ENCODE results near the genes GAD1 and DYNC1I2.

DNA sequence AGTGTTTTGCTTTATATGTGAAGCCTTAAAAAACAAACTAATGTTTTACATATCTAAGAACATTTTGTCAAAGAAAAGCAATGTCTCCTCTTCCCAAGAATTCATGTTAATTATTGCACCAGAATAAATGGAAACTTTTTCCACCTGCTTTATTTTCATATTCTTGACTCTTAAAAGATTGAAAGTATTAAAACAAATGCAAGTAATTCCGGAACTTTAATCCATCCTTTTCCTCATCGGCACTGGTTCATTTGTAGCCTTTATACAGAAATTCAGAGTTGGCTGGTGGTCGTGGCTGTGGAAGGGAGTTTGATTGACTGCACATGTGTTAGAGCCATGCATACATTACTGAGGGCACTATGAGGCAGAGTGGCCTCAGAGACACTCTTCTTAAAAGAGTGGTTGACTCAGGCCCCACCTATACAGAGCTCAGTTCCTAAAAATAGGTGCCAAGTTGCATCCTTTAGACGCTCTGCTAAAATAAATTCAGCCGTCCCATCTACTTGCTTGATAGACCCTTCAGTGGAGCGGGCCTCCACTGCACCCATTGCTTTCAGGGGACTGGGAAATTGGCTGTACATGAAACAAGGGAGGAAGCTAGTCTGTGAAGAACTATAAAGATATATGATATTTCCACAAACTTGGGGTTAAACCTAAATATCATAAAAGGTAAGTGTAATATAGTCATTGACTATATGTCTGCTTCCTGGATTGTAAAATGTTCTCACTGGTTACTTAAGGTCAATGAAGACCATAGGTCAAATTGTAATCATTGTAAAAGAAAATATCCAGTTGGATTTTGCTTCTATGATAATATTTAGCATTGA, 105.7 kb upstream of the B3GALT1 start:
- PRO-cap, 2 experiments: peak in 2 of 2 experiments; most common plus-strand start position 511 of the sequence (in 2)

GRCh38 chr2:167289923-167290233, 2.9 kb upstream of the B3GALT1 start:
- PRO-cap, 2 experiments: no peak in any of the 2 experiments

- PRO-cap, 2 experiments: no peak in any of the 2 experiments
Observed at GRCh38 chr2:167969756-167970286, 277.6 kb downstream of the STK39 start.

- PRO-cap, 2 experiments: no peak in any of the 2 experiments
Observed at GRCh38 chr2:168083874-168084369, 163.5 kb downstream of the STK39 start.

DNA sequence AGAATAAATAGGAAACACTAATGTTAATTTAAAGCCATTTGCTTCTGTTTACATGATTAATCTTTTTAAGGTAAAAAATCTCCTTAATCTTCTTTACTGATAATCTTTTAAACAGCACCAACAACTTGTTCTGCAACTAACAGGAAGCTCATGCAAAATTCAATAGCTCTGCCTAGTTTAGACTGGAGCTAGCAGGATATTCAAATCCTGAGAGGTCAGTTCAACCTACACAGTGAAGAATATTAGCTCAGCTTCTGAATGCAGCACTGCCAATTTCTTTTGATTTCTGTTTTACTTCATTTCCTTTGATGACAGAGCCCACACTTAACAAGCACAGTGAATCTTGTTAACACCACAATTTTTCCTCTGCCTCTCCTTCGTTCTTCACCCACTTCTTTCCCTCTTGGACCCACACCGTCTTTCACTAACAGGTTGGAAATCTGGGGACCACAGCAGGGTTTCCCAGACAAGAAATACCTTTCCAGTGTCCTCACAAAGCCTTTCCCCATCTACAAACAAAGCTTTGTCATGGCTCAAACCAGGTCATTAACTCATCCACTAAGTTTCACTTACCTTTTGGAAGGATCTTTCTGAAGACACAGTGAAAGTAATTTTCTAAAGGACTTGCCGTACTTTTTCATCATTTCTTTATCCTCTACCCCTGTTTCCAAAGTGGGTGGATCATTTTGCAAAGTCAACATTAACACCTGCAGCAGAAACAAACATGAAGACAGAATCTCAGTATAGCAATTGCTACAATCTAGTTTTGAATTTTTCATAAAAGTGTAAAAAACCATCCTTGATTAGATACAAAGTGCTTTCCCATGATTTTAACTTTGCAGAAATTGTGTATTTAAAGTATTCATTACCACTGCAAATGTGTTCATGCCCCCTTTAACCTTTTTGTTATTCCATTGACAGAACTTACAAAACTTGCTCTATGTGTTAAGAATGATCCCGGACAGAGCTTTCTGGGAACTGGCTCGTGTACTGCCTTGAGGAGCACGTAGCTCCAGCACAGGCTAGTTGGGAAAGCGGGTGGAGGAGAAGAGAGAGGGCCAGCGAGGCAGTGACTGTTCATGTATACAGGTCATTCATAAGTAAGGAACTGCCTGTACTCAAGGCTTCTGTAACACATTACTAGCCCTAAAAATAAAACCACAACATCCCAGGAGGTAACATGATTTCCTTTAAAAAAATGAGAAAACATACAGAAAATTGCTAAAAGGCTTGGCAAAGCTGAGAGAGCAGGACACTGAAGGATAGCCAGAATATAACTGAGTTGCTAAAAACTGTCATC, 109.4 kb downstream of the STK39 start:
- PRO-cap, 2 experiments: no peak in any of the 2 experiments

- PRO-cap, 2 experiments: no peak in any of the 2 experiments
Observed at GRCh38 chr2:168139866-168140880, 107.2 kb downstream of the STK39 start.

GRCh38 chr2:168216531-168217187, 30.7 kb downstream of the STK39 start:
- PRO-cap, 2 experiments: no peak in any of the 2 experiments

DNA sequence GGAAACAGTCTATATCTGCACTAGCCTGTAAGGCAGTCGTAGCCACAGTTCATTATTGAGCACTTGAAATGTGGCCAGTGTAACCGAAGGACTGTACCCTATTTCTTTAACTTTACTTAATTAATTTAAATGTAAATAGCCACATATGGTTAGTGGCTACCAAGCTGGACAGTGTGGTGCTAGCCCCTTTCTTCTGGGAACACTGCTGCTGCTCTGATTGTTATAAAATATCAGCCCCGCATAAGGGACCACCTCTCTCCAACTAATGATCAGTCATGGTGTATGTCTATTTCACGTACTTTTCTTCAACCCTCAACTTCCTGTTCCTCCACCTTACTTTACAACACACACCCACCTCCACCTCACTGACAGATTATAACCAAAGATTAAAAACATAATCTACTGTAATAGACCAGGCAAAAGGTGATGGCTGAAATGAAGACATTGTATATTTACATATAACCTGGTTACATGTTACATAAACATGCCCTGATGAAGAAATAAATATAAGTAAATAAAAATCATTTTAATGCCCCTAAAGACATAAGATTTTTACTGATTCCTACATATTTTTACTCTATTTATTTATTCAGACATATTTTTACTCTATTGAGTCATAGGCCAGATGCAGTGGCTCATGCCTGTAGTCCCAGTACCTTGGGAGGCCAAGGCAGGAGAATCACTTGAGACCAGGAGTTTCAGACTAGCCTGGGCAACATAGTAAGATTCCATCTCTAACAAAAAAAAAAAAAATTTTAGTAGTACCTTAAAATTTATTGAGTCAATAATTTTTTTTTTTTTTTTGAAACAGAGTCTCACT, 12.9 kb downstream of the STK39 start:
- PRO-cap, 2 experiments: no peak in any of the 2 experiments

DNA sequence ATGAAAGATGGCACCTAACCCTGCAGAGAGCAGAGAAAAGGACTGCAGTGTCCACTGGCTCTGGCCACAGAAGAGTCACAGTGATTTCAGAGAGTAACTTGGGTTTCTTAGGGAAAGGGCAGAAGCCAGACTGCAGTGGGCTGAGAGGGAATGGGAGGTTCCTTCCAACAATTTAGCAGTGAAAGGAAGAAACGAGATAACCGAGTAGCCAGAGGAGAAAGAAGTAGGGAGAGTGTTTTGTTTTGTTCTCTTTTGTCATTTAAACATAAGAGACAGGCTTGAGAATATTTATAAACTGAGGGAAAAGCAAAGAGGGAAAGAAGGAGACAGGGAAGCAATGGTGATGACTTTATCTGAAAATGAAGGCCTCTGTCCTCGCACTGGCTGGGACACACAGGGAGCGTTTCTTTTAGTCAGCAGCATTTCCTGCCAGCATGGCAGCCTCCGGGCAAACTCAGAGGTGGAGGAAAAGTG, 6.5 kb downstream of the STK39 start:
- PRO-cap, 2 experiments: no peak in any of the 2 experiments

DNA sequence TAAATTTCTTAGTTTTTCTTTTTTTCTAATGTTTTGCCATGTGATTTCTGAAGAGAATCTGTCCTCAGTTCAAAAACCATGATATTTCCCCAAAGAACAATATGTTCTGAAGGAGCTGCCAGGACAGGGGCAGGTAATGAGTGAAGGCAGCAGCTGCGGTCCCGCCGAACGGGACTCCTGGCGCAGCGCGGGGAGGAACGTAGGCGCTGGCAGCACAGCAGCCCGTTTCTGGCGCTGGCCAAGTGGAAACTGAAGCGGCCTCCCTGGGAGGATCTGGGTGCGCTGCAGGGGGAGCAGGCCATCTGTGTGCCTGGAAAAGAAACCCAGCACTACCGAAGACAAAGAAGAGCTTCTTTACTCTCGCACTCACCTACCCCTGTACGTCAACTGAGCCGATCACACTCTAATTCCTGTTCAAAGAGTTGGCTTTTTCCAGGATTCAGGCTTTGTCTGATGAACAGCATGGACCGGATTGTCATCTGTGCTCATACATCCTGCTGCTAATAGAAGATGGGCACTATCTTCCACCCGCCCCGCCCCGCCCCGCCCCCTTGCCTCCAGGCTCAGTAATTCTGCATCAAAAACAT, 11.8 kb downstream of the G6PC2 start:
- PRO-cap, 2 experiments: no peak in any of the 2 experiments

GRCh38 chr2:169081359-169081998, 12.1 kb downstream of the DHRS9 start:
- PRO-cap, 2 experiments: no peak in any of the 2 experiments

GRCh38 chr2:169585409-169585656, 1.2 kb downstream of the PPIG start:
- PRO-cap, 2 experiments: no peak in any of the 2 experiments

- PRO-cap, 2 experiments: no peak in any of the 2 experiments
Observed at GRCh38 chr2:170154763-170155632, 22.9 kb upstream of the MYO3B start.

DNA sequence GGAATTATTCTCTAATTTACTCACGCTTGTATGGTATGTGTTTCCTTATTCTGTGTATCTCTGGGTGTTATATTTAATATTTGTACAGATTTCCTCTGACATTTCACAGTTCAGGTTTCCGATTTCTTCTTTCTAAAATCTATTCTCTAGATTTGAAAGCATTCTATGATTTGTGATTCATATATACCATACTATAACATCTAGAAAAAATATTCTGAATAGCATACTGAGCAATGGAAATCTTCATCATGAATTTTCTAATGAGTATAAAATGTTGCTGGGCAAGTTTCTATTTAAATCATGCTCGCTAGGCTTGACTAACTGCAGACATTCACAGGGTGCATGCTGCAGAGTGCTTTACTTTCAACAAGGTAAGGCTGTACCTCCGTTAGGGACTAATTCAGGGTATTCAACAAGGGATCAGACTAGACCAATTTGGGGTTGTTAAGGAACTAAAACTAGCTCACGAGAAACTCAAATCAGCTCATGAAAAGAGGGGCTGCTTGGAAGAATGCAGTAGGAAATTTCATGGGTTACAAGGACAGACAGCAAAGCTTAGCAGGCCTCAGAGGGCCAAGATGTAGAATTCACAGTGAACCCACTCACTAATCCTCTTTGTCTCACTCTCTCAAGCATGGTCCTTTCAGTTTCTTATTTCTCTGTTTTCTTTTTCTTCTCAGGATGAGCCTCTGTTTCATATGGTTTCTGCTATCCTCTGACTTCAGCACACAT, 2.0 kb downstream of the MYO3B start:
- PRO-cap, 2 experiments: no peak in any of the 2 experiments

DNA sequence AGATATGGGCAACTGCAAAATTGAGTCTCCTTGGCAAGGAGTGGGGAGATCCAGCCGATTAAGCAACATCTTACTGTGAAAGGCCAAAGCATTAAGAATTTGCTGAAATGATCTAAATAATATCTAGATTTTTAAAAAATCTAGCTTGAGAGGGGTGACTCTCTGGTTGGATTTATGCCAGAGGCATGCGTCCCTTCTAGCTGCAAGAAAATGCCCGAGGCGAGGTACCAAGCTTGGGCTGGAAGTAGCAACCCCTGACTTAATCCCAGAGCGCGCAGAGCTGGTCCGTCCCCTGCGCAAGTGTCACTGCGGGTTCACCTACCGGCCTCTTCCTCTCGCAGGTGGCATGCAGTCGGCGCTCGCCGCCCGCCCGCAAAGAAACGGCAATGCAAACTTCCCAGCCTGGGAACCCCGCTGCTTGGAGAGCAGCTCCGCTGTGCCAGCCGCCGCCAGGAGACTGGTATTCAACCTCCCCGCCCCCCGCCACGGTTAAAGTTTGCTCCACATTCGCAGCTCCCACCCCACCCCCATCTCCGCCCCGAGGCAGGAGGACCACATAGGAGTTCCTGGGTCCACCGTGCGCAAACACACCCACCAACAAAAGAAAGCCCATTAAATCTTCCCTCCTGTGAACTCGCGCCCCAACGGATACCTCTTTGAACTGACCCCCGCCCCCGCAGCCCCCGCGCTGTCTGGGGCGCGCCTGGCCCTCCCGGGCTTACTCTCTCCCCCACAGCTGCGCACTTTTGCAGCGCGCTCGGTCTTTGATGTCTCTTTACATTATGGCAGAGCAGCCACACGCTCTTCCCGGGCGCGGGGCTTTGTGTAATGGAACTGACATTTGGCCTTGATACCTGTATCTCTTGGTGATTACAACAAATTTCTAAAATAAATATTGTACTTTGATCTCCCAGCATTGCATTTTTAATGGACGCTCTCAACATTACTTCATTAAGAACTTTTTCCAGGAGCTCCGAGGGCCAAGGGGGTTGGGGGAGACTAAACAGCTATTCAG, 3.3 kb upstream of the SP5 start:
- PRO-cap, 2 experiments: no peak in any of the 2 experiments

GRCh38 chr2:170714976-170715085, 306 bp upstream of the SP5 start:
- PRO-cap, 2 experiments: no peak in any of the 2 experiments

- PRO-cap, 2 experiments: no peak in any of the 2 experiments
Observed at GRCh38 chr2:170816423-170817339, at the start of gene GAD1. TSS of gene GAD1 (plus strand) at chr2:170816887.

DNA sequence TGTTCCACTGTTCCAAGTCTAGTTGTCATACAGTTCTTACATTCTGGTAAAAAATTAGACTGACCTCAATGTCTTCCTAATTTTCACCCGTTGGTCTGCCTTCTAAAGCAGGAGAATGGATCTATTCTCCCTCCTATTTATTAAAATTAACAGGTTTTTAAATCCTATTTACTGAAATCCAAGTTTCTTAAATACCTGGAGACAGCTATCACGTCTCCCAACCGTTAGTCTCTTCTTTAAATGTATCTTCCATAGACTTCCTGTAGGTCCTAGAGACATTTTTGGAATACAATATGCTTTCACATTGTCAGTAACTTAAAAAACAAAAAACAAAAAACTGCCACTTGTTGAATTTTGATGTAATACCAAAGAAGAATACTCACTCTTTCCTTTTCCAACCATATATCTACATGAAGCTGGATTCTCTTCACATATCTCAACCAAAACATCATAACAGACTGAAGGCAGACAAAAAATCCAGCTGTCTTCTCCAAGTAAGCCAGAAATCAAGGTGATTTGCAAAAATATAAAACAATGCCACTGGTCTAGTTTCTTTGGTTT, 4.8 kb downstream of the TLK1 start:
- PRO-cap, 2 experiments: no peak in any of the 2 experiments

DNA sequence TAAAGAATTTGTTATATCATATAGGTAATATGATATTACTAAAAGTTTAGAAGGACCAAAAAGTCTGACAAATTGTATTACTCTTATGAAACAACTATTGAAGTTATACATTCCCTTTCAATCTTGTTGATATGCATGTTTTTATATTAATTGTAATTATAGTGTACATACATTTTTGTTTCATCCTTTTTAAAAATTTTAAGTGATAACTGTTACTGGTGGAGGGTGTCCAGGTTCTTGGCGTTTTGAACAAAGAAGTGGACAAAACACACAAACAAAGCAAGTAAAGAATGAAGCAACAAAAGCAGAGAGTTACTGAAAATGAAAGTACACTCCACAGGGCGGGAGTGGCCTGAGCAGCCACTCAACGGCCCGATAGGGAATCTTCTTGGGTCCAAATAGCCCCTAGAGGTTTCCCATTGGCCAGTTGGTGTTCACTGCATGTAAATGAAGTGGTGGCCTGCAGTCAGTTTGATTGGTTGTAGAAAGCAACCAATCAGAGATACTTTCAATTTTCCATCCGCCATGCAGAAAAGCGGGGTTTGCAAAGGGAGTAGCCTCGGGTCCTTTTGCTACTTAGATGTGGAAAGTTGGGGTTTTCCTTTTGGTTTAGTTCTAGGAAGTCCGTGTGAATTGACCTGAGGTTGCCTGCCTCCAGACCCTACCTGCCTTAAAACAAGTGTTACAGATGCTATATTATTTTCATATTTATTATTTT, 31.5 kb downstream of the CYBRD1 start:
- PRO-cap, 2 experiments: no peak in any of the 2 experiments

GRCh38 chr2:171687105-171687595, at the start of gene DYNC1I2:
TSS of gene DYNC1I2 (plus strand) at chr2:171687469.
- PRO-cap, 2 experiments: peak in 2 of 2 experiments; most common plus-strand start chr2:171687469 (in 2); most common minus-strand start chr2:171687311 (in 1)